Measurements from ENCODE around the gene ADAD2.

DNA sequence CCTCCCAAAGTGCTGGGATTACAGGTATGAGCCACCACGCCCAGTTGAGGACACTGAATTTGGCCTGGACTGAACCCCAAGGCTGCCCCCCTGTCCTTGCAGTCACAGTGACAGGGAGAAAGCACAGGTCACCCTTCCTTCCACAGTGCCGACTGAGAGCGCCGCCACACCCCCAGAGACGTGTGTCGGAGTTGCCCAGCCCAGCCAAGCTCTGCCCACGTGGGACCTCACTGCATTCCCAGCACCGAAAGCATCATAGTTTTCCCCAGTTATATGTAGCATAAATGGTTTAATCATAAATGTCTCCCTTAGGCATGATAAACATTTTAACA, 9.3 kb downstream of the TAF1C start:
- PRO-cap = no peak
- RAMPAGE, long total RNA, 2 experiments = no peak in any of the 2 experiments

DNA sequence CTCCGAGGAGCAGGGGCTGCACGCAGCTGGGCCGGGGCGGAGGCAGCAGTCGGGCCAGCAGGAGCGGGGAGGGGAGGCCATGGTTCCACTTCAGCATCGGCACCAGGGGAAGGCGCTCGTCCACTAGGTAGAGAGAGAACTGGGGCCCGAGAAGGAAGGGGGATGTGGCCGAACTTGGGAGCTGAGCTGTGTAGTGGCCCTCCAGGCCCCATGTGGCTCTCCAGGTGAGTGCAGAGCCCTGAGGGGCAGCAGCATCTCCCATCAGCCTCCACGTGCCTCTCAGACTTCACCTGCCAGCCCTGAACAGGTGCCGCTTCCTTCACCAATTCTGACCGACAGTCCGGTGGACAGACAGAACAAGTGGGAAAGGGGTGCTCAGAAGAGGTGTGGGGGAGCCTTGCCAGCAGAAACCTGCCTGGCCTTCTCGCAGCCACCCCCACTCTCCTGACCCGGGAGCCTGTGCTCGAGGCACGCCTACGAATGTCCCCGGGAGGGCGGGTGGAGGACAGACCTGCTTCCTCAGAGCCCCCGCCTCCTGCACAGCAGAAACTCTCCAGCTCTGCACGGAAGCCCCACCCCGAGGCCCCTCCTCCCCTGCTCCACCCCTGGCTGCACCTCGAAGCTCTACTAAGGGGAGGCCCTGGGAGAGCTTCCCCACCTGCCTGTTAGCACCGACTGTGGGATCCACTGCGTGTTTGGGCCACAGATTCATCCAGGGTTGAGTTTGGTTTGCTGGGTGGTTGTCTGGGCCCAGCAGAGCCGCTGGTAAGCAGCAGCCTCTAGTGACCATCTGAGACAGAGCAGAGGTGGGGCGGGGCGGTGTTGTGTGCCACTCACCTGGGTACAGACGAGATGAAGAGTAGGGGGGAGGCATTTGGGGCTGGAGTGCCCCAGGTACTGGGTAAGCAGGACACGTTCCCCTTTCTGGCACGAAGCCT, 6.4 kb downstream of the TAF1C start:
- PRO-cap = no peak
- RAMPAGE, long total RNA, 2 experiments = no peak in any of the 2 experiments

- PRO-cap = no peak
- RAMPAGE, long total RNA, 2 experiments = no peak in any of the 2 experiments
These were observed at the start of gene ADAD2 for GRCh38 chr16:84190721-84191693. ADAD2 (plus strand) TSS chr16:84191157.

GRCh38 chr16:84369900-84370790, 1.8 kb downstream of the ATP2C2 start:
- PRO-cap = no peak
- RAMPAGE, long total RNA, 2 experiments = no peak in any of the 2 experiments

DNA sequence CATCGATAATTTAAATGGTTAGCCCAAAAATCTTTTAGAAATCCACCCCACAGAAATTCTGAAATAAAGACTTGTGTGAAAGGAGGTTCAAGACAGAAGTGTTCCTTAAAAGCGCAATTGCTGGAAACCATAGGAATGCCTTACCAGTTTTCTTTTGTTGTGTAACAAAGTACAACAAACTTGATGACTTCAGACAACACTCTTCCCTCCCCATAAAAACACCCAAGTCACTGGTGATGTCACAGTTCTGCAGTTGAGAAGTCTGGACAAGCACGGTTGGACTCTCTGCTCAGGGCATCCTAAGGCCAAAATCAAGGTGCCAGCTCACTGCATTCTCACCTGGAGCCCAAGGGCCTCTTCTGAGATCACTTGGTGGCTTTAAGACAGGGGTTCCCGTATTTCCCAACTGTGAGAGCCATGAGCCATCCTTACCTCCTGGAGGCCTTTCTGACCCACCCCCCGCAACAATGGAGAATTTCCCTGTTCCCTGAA, 45.6 kb upstream of the MEAK7 start:
- PRO-cap = no peak
- RAMPAGE, long total RNA, 2 experiments = no peak in any of the 2 experiments

DNA sequence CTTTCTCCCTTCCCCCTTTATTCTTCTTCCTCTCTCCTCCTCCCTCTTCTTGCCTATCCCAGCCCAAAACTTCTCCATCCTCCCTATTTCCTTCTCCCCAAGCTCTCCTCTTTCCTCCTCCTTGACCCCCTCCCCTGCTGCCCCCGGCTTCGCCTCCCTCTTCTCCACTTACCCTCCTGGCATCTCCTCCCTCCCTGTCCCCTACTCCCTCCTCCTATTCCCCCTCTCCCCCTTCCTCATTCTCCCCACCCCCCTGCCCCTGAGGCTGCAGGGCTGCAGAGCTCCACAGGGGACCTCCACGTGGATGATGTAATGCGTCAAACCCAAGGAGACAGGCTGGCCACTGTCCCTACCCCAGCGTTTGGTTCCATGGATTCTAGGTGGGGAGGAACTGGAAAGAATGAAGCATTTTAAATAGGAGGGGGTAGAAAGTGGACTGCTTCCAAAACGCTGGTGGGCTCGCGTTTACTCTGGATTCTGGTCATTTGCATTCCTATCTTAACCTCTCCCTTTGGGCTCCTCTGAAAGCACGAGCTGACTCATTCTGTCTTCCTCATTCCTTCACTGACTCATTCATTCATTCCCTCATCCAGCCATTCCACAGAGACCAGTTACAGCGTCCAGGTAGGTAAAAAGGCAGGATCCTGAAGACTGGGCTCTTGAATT, 763 bp upstream of the COTL1 start:
- PRO-cap = no peak
- RAMPAGE, long total RNA, 2 experiments = no peak in any of the 2 experiments

DNA sequence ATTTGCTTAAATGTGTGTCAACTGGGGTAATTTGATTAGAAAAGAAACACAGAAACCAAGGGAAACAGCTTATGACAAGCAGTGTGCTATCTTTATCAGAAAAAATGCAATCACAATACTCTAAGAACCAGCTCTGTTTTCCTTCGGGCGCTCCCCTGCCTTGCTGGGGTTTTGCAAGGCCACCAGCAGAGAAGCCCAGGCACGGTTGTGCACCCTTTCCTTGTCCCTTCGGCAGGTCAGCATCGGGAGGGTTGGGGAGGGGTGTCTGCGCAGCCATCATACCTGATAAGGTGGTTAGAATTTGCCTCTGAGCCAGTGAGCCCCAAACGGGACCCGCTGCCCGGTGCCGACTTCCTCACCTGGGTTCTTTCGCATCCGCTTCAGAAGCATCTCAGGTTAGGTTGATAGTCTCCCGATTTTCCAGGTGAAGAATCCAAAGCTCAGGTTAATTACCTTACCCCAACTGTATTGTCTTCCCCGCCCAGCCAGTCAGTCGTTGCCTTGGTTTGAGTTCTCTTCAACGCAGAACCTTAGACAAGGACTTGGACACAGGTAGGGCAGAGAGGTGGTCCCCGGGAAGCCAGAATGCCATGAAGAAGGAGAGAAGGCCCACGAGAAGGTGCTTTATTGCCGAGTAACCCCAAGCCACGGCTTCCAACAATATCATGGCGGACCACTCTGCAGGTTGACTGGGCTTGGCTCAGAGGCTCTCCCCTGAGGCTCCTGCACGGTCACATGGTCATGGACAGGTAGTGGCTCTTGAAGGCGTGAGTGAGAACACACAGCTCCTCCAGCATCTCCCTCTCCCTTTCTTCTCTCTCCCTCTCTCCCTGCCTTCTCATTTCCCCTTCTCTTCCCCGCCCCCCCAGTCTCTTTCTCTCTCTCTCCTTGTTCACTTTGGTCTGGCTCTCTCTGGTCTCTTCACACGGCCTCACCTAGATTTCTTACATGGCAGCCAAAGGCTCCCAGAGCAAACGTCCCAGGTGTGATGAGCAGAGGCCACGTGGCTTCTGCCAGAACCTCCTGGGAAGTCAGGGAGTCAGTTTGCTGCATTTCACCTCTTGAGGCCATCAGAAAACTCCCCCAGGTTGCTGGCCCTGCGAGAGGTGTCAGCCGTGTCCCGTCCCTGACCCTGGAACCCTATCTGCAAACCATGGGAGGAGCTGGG, 19.9 kb downstream of the KLHL36 start:
- PRO-cap = no peak
- RAMPAGE, long total RNA, 2 experiments = no peak in any of the 2 experiments

DNA sequence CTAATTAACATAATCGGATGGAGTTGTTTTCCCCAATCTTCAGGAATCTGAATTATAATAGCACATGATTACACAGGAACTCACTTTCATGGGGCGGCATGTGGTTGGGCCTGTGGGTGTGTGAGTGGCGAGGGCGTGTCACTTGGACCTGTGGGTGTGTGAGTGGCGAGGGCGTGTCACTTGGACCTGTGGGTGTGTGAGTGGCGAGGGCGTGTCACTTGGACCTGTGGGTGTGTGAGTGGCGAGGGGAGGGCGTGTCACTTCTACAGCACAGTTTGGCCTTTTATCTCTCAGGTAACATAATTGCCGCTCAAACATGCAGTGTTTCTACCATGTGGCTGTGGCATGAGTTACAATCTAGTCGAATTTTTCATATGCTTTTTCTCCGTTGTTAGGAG, 36.1 kb downstream of the USP10 start:
- PRO-cap = no peak
- RAMPAGE, long total RNA, 2 experiments = no peak in any of the 2 experiments

DNA sequence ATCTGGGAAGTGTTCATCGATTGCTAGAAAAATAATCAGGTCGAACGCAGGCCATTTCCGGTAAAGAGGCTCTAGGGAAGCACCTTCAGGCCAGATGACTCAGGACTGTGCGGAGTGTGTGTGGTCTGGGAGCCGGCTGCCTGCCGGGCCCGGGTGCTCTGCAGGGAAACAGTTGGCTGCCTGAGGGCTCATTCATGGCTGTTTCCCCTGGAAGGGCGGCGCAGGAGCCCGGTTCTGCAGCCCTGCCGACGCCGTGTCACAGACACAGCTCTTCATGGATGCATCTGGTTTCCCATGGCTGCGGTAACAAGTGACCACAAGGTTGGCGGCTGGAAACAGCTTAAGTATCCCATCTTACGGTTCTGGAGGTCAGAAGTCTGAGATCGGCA, 13.2 kb upstream of the CRISPLD2 start:
- PRO-cap = no peak
- RAMPAGE, long total RNA, 2 experiments = no peak in any of the 2 experiments

DNA sequence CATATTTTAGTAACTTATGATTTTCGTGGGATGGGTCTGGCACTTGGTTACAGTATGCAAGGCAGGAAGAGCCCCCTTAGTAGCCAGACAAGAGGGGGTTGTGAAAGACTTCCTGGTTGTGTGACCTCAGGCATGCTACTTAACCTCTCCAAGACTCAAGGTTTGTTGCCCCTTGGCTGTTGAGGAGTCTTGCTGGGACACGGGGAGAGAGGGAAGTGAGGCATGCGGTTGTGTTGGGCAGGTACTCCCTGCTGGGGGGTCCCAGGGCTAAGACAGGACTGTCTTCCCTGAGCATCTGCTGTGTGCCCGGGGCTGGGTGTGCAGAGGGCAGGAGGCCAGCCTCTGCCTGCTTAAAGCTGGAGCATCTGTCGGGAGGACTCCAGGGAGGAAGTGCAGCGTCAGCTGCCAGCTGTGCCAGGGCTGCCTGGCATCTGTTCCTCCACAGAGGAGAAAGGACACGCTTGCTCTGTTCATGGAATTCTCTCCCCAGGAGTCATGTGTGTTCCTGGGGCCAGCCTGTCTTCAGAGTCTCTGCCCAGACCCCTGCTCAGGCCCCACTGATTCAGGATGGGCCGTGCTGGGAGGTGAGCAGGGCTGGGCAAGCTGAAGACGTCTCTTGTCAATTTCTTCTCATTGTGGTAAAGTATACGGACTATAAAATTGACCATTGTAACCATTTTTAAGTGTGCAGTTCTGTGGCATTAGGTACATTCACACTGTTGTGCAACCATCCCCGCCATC, 24.1 kb downstream of the CRISPLD2 start:
- PRO-cap = no peak
- RAMPAGE, long total RNA, 2 experiments = no peak in any of the 2 experiments

- PRO-cap = no peak
- RAMPAGE, long total RNA, 2 experiments = no peak in any of the 2 experiments
These were observed 74.0 kb downstream of the CRISPLD2 start for GRCh38 chr16:84893712-84894345.

DNA sequence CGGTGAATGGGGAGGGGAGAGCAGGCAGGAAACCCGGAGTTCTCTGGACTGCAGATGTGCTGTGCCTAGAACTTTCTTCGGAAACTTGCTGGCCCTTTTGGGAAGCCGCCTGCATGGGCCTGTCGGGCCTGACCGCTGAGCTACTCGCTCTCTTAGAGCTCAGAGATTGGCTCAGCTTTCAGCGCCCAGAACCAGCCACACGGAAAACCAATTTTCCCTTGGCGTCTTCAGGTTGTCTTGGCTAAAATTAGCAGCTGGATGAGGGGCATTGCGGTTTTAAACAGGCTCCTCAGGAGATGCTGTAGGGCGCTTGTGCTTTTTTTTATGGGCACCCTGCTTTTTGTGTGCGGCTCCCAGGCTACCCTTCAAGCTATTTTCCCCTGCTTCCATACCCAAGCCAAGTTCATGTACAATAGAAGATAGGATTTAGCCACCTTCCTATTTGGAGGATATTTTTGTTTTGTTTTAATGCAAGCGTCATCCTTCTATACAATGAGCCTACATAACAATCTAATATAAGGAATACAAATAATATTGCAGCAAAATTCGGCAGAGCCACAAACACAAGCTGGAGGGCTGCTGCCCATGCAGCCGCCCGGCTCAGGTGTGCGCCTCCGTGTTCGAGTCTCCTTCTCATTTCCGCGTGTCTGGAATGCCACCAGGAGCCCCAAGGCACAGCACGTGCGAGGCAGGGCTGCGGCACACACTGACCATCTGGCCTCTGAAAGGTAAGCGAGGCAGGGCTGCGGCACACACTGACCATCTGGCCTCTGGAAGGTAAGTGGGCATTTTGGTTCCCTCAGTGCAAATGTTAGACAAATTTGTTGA, 37.8 kb downstream of the ZDHHC7 start:
- PRO-cap = no peak
- RAMPAGE, long total RNA, 2 experiments = no peak in any of the 2 experiments

DNA sequence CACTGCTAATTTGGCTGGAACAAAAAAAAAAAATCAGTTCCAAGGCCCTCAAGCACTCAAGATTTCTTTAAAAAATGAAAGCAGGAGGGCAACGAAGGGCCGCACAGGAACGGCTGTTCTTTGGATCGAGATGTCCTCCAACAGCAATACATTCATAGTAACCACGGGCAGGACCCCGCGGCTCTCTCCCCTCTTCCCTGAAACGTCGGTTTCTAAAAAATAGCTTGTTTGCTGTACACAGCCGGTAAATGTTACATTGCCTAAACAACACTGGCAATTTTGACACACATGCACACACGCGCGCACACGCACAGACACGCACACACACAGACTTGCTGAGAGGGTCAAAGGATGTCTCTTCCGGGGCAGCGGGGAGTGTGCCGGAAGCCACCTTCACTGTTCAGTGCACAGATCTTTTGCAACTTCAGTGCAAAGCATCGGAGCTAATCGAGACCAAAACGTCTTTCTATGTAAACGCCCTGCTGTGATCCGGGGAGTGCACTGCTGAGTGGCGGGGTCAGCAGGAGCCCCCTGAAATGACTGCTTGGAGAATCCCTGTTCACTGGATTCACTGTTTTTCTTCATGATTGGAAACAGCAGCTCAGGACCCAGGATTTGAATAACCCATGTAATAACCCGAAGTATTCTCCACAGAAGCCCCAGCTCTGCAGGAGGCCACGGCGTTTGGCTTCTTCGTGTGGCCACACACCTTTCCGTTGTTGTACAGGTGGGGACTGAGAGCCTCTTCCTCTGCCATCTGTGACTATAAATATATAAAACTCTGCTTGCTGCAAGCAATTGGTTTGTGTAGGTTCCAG, 35.7 kb downstream of the ZDHHC7 start:
- PRO-cap = no peak
- RAMPAGE, long total RNA, 2 experiments = no peak in any of the 2 experiments

- PRO-cap = no peak
- RAMPAGE, long total RNA, 2 experiments = no peak in any of the 2 experiments
These were observed 26.7 kb downstream of the ZDHHC7 start for GRCh38 chr16:84984555-84985213.

- PRO-cap = no peak
- RAMPAGE, long total RNA, 2 experiments = no peak in any of the 2 experiments
These were observed 24.3 kb downstream of the ZDHHC7 start for GRCh38 chr16:84986878-84987688.

DNA sequence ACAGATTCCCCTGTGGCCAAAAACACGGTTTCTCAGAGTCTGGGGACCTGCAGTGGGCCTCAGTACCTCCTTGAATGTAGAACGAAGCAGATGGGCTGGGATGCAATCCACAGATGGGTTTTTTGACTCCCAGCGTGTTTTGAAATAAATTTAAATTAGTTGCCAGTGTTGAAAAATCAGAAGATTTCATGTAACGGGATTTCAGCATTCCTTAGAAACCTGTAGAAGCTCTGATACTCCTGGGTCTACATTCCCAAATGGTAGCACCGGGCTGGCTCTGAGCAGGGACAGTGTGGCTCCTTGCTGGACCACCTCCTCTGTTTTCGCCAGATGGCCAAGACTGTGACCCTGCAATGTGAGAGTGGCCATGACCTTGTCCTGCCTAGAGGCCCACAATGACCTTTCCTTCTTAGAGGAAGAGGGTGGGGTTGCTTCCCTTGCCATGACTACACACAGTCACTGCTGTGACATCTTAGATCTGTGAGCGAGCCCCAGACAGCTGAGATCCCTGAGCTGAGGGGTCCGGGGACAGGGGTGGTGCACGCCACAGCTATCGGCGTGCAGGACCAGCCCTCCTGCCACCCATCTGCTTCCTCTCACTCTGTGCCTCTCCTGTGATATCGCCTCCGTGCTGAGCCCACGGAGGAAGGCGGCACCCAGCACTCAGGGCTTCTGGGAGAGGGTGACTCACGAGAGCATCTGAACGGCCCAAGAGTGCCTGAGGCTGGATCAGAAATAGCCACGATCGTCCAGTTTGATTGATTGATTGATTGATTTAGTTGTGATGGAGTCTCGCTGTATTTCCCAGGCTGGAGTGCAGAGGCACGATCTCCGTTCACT, 35.1 kb downstream of the KIAA0513 start:
- PRO-cap = no peak
- RAMPAGE, long total RNA, 2 experiments = no peak in any of the 2 experiments

DNA sequence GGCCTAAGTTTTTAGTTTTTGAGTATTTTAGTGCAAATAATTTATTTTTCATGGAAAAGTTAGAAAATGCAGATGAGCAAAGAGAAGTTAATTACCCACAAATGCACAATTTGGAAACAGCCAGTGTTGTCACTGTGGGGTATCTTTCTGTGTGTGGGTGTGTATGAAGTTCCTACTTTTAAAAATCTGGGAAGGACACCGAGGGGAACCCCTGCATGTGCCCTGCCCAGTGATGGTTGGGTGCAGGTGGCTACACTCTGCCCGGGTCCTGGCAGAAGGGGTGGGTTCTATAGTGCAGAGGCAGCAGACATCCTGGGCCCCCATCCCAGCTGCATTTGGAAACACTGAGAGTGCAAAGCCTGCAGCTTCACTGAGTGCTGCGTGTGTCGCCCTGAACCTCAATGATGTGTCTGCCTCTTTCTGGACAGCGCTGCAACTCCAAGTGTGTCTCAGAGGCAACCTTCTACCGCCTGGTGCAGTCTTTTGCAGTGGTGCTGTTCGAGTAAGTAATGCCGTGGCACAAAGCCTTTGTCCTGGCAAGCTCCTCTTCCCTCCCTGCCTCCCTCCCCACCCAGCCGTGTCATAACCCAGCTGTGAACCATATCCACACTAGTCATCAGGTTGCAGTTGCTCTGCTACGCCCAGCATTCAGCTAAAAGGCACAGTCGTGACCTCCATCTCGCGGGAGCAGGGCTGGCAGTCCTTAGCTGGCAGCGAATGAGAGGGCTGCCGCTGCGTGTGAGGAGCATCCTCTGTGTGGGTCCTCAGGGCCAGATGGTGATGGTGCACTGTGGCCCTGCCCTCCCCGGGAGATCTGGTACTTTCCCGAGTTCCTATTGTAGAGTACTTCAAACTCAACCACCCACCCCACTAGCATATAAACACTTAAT, 39.5 kb downstream of the CIBAR2 start:
- PRO-cap = no peak
- RAMPAGE, long total RNA, 2 experiments = no peak in any of the 2 experiments

DNA sequence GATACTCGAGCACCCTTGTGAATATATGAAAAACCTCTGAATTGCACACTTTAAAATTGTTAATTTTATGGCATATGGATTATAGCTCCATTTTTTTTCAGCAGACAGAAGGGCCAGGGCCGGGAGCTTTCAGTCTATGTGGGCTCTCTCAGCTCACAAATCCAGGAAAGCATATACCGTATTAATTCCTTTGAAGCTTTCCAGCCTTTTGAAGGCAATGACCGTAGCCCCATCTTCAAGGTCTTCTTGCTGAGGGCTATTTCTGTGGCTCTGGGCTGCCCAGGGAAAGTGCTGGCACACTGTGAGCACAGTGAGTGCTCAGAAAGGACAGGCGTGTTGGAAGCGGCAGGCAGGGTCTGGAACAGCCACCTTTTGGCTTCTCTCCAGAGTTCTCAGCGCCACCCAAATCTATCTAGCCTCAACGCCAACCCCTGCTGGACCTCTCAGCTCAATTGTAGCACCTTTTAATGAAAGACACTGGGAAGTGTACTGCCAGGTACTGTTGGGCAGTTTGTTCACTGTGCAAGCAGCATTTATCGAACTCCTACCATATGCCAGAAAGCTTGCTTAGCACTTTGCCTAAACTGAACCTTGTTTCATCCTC, 13.3 kb upstream of the CIBAR2 start:
- PRO-cap = no peak
- RAMPAGE, long total RNA, 2 experiments = no peak in any of the 2 experiments

- PRO-cap = no peak
- RAMPAGE, long total RNA, 2 experiments = no peak in any of the 2 experiments
These were observed 23.3 kb upstream of the CIBAR2 start for GRCh38 chr16:85135522-85135951.

GRCh38 chr16:85137064-85137310, 24.7 kb upstream of the CIBAR2 start:
- PRO-cap = no peak
- RAMPAGE, long total RNA, 2 experiments = no peak in any of the 2 experiments